ENCODE results near the gene GPR161.

GRCh38 chr1:167555943-167556325, 2.4 kb upstream of the CREG1 start:
- PRO-cap = no peak
- RAMPAGE, long total RNA, 4 experiments = no peak in any of the 4 experiments

GRCh38 chr1:167651081-167651759, 21.2 kb downstream of the RCSD1 start:
- PRO-cap = no peak
- RAMPAGE, long total RNA, 4 experiments = no peak in any of the 4 experiments

- PRO-cap = no peak
- RAMPAGE, long total RNA, 4 experiments = no peak in any of the 4 experiments
Measured at GRCh38 chr1:167680945-167681485, 40.8 kb upstream of the MPZL1 start.

- PRO-cap = no peak
- RAMPAGE, long total RNA, 4 experiments = no peak in any of the 4 experiments
Measured at GRCh38 chr1:167696893-167698191, 24.4 kb upstream of the MPZL1 start.

- PRO-cap = no peak
- RAMPAGE, long total RNA, 4 experiments = no peak in any of the 4 experiments
Measured at GRCh38 chr1:167739749-167740135, 18.0 kb downstream of the MPZL1 start.

- PRO-cap = no peak
- RAMPAGE, long total RNA, 4 experiments = no peak in any of the 4 experiments
Measured at GRCh38 chr1:167973883-167974237, 37.0 kb upstream of the MPC2 start.

GRCh38 chr1:168081135-168081641, 55.5 kb downstream of the GPR161 start:
- PRO-cap = no peak
- RAMPAGE, long total RNA, 4 experiments = no peak in any of the 4 experiments

GRCh38 chr1:168136447-168137250, at the start of gene GPR161:
Gene GPR161, minus strand, starts transcription at chr1:168136930.
- PRO-cap = bidirectional peak, plus-strand start at chr1:168136899, minus-strand start at chr1:168136839
- RAMPAGE, long total RNA, 4 experiments = no peak in any of the 4 experiments

GRCh38 chr1:168520365-168520758, 23.4 kb downstream of the XCL2 start:
- PRO-cap = no peak
- RAMPAGE, long total RNA, 4 experiments = no peak in any of the 4 experiments

DNA sequence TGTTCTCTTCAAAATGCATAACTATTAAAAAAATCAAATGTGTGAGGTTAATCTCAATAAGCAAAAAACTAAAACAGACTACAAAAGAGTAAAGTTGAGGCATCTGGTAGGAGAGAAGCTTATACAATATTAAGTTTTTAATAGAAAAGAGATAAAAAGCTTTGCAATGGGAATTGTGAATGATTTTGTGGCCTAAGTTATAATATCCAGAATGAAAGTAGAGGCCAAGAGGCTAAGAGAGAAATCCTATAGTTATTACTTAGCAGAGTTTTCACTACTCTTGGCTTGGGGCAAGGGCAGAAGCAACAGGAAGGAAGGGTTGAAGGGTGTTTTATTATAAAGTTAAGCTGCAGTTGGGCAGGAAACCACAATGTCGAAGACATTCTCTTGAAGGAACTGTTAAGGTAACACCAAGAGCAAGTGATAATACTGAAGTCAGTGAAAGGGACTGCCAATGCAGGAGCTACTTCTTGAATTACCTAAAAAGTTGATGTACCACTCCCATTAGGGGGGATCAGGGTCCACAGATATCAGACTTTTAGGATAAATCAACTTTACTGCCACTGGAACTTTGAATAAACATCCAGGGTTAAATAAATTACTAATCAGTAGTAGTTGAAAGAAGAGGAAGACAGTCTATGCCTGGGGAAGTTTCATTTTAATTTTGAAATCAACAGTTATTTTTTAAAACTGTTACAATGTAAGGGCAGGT, 8.3 kb downstream of the XCL2 start:
- PRO-cap = unidirectional peak, plus-strand start at position 432 of the sequence
- RAMPAGE, long total RNA, 4 experiments = no peak in any of the 4 experiments

DNA sequence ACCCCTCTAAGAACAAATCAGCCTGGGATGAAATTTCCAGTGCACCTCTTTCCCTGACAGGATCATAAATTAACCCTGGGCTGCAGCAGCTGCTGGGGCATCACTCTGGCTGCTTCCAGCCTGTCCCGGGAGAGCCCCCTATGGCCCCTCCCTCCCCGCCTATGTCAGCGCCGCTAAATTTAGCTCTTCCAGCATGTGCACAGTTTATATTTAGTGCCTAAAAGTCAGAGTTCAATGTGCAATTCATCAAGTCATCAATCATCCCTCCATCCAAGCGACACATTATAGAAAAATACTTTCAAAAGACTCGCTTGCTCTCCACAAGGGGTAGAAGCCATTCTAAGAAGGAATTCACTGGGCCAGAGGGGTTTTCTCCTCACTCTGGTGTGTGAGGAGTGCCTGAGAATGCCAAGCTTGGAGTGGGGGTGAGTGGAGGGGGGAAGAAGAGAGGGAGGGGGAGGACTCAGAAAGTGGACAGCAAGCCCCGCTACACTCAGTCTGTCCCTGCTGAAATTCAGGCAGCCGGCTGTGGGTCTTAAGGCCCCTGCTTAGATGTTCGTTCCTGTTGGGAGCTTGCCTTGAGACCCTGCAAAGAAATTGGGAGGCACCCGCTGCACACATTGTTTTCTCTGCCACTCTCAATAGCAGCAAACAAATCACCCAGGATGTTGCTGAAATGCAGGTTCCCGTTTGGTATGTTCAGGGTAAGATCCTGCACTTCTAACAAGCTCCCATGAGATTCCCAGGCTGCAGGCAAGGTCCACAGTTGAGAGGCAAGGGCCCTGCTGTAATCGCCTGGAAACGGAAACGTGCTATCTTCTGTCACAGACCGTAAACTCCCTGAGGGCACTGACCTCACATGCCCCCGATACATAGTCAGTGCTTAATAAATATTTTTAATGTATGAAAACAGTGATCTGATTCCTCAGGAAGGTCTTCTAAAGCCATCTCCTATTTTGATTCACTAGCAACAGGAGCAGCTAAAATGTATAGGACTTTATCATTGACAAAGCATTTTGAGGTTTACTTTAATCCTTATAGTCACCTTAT, 37.6 kb downstream of the XCL1 start:
- PRO-cap = unidirectional peak, minus-strand start at position 71 of the sequence
- RAMPAGE, long total RNA, 4 experiments = no peak in any of the 4 experiments

- PRO-cap = no peak
- RAMPAGE, long total RNA, 4 experiments = no peak in any of the 4 experiments
Measured at GRCh38 chr1:168799912-168800538, 71.0 kb upstream of the DPT start.

- PRO-cap = no peak
- RAMPAGE, long total RNA, 4 experiments = no peak in any of the 4 experiments
Measured at GRCh38 chr1:168920433-168921068, 185.9 kb upstream of the ATP1B1 start.

DNA sequence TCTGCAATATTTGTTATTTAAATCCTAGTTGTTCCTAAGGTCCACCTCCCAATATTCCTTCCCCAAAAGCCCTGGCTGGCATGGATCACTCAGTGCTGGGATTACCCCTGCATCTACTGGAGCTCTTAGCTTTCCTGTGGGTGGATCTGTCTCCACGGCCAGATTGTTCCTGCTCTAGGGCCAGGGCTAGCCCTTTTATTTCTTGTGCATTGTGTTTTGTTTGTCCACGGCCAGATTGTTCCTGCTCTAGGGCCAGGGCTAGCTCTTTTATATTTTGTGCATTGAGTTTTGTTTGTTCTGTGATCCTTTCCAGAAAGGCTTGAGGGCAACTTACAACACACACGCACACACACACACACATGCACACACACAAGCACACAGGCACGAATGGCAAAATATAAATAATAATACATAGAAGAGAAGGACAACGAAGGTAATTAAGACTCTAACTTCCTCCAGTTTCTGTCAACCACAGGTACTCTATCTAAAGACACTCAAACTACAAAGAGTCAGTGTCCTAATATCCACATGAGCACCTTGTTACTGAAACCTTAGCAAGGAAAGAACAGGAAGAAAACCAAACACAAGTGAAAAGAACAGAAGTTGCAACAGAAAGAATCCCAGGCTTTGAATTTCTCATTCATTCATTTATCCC, 33.0 kb upstream of the ATP1B1 start:
- PRO-cap = no peak
- RAMPAGE, long total RNA, 4 experiments = no peak in any of the 4 experiments

- PRO-cap = no peak
- RAMPAGE, long total RNA, 4 experiments = no peak in any of the 4 experiments
Measured at GRCh38 chr1:169111097-169112133, 4.9 kb downstream of the ATP1B1 start.

DNA sequence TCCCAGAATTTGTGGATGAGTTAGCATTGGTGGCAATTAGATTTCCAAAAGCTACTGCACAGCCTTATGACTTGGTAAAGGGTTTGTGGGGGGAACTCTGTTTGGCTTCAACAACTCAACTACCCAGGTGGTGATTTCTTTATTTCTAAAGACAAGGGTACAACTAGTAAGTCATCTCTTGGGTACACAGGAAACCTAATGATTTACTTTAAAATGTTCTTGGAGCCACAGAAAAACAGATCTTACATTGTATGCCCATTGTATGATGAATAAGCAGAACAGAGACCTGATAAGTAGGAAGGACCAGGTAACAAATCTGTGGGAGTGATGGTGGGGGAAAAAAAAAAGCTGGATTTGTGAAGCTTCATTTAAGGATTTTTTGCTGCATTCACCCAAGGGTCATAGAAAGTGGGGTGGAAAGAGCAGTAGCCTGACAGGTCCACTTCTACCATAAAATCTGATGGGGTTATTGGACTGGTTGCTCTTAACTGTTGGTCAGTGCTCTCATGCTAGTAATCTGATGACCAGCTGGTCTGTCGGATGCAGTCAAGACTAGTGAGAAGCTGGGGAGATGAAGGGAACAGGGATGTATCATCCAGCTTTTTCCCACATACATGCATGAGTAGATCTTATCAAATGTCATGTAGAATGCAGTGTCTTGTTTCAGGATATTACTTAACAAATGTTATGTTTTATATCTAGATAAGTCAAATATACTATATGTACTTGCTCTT, 10.9 kb downstream of the ATP1B1 start:
- PRO-cap = no peak
- RAMPAGE, long total RNA, 4 experiments = no peak in any of the 4 experiments

GRCh38 chr1:169131247-169131699, 24.8 kb downstream of the ATP1B1 start:
- PRO-cap = no peak
- RAMPAGE, long total RNA, 4 experiments = no peak in any of the 4 experiments

GRCh38 chr1:169133301-169133590, 26.8 kb downstream of the ATP1B1 start:
- PRO-cap = no peak
- RAMPAGE, long total RNA, 4 experiments = no peak in any of the 4 experiments

- PRO-cap = no peak
- RAMPAGE, long total RNA, 4 experiments = no peak in any of the 4 experiments
Measured at GRCh38 chr1:169148349-169148923, 41.9 kb downstream of the ATP1B1 start.

- PRO-cap = no peak
- RAMPAGE, long total RNA, 4 experiments = no peak in any of the 4 experiments
Measured at GRCh38 chr1:169604440-169605273, 18.4 kb upstream of the F5 start.